Bronchus fibroblast of lung (primary cell): ENCODE data around the genes TUBGCP6 and PPP6R2.

- RAMPAGE, long total RNA = no peak
Measured at GRCh38 chr22:48834481-48834764, 345.1 kb downstream of the TAFA5 start.

GRCh38 chr22:49066881-49067080, 577.4 kb downstream of the TAFA5 start:
- RAMPAGE, long total RNA = no peak

- RAMPAGE, long total RNA = no peak
Measured at GRCh38 chr22:49372691-49373212, 454.9 kb downstream of the BRD1 start.

- RAMPAGE, long total RNA = no peak
Measured at GRCh38 chr22:49775964-49776487, 51.6 kb downstream of the BRD1 start.

DNA sequence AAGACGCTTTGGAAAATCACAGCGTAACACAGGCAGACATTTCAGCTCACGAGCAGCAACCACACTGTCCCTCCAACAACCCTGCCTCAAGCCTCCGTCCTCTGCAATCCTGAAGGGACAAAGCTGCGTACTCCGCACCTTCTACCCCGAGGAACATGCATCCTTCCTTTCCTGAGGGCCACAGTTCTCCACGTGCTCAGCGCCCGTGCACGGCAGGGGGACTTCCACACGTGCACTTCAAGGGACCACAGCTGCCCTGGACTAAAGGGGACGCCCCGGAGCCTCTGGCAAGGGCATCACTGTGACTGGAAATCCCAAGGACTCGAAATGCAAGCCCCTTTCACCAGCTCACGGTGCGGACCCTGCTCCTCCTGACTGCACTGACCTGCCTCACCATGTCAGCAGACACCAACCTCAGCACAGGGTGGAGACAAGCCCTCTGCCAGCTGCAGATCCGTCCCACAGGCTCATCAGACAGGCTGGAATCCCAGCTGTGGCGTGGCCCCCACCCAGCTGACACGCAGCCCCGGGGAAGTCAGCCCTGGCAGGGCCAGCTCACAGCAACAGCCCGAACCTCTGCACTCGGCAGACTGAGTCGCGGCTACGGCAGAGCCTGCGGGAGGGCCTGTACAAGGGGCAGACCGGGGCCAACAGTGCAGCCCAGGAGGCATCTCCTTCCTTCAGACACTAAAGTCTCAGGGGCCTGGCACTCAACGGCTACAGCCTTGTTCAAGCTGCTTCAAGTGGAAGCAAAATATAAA, 36.8 kb downstream of the BRD1 start:
- RAMPAGE, long total RNA = no peak

- RAMPAGE, long total RNA = no peak
Measured at GRCh38 chr22:49824714-49825094, 3.0 kb downstream of the BRD1 start.

DNA sequence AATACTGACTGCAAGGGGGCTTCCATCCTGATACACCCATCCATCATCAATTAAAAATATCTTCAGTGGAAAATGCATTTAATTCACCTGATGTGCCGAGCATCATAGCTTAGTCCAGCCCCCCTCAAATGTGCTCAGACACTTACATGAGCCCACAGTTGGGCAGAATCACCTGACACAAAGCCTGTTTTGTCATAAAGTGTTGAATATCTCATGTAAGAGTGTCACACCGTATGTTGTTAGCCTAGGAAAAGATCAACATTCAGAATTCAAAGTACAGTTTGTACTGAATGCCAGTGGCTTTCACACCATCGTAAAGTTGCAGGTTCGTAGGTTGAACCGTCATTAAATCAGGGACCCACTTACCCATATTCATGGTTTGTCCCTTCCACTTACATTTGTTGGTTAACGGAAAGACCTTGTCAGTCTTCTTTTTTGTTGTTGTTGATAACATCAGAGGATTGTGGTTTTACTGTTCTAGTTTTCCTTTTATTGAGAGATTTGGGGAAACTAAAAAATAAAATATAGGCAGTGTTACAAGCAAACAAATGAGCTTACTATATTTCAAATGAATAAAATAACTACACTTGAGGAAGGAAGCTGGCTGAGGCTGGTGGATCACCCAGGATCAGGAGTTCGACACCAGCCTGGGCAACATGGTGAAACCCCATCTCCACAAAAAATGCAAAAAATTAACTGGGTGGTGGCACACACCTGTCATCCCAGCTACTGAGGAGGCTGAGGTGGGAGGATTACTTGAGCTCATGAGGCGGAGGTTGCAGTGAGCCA, 14.3 kb downstream of the ZBED4 start:
- RAMPAGE, long total RNA = no peak

DNA sequence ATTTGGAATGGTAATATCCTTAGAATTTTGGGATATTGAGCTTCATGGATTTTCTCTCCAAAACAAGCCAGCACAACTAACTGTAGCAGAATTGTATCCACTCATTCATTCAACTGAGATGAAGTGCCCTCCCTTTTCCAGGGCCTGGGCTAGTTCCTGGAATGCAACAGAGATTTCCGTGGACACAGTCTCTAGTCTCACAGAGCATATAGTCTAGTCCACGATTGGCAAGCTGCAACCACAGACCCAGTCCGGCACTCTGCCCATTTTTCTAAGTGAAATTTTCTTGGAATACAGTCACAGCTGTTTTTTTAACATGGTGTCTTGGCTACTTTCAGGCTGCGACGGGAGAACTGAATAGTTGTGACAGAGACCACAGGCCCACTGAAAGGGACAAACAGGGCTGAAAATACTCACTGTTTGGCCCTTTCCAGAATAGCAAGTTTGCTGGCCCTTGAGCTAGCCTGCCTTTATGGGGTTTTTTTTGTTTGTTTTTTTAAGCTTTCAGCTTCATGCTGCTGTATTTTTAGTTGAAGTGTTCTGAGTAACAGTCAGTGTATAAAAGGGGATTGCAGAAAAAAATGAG, 29.2 kb downstream of the ALG12 start:
- RAMPAGE, long total RNA = no peak

DNA sequence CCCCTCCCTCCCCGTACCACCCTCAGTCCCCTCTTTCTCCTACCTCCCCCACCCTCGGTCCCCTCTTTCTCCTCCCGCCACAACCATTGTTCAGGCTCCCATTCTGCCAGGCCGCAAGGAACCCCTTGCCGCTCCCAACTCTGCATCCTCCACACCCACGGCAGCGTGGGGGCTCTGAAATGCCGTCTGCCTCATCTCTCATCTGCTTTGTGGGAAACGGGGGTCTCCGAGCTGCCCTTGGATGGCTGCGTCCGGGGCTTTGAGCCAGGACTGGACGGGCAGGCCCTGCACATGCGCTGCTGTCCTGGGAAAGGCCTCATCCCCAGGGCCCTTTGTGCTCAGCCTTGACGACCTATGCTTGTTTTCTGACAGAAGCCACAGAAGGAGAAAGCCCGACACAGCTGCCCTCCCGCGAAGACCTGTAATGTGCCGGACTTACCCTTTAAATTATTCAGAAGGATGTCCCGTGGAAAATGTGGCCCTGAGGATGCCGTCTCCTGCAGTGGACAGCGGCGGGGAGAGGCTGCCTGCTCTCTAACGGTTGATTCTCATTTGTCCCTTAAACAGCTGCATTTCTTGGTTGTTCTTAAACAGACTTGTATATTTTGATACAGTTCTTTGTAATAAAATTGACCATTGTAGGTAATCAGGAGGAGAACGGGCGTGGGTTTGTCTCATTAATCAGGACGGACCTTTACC, 8.6 kb downstream of the CRELD2 start:
- RAMPAGE, long total RNA = no peak

DNA sequence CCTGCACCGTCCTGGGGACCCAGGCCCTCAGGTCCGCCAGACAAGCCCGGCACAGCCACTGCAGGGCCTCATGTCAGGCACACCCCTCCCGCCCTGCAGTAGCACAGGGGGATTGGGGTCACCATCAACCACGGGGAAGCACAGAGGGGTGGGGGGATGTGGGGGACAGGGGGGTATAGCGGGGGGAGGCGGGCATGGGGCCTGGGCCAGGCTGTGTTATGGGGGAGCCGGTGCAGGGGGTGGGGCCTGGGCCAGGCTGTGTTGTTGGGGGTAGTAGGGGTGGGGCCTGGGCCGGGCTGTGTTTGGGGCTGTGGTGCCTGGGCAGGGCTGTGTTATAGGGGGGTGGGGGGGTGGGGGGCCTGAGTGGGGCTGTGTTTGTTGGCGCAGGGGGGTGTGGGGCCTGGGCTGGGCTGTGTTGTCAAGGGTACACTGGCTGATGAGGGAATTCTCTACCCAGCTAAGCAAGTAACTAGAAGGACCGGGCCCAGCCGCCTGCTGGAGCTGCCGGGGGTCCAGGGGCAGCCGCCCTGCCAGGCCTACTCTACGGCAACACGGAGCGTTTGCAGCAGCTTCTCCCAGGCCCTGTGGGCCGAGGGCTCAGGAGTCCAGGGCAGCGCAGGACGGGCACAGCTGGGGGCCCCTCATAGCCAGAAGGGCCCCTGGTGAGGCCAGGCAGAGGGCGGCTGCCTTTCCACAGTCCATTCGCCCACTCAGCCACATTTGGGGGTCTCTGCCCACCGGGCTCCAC, 10.2 kb upstream of the PIM3 start:
- RAMPAGE, long total RNA = no peak

DNA sequence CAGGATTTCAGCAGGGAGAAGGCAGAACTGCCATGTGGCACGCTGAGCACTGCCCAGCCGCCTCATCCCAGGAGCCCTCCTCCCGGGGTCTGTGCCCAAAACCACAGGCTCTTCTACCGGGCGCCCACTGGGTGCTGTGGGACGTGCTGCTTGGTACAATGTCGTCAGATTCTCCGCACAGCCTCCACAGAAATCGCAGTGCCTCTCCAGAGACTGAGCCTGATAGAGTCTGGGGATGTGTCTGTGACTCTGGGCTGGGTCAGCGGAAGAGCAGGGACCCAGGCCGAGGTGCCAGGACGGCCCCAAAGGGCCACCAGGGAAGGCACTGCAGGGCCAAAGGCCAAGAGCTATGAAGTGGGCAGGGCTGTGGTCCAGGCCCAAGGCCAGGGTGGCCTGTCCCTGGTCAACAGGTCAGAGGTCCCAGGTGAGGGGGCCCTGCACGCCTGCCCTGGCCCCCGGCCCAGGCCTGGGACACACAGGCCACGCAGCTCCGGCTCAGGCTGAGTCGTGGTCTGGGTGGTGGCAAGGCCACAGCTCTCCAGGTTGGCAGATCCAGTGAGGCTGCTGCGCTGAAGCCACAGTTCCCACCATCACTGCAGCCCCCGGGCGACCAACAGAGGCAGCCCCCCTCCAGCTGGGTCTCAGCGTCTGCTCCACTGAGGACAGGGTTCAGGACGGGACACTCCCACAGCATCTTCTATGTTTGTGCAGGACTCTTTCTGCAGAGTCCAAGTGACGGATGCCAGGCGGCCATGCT, 4.9 kb upstream of the PIM3 start:
- RAMPAGE, long total RNA = no peak

DNA sequence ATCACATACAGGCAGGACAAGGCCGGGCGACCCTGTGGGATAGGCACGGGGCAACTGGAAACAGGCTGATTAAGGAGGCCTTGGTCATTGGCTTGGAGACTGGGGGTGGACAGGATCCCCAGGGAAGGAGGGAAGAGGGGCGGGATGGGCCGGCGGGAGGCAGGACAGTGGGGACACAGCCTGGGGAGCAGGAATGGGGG, 3.6 kb upstream of the PIM3 start:
- RAMPAGE, long total RNA = no peak

DNA sequence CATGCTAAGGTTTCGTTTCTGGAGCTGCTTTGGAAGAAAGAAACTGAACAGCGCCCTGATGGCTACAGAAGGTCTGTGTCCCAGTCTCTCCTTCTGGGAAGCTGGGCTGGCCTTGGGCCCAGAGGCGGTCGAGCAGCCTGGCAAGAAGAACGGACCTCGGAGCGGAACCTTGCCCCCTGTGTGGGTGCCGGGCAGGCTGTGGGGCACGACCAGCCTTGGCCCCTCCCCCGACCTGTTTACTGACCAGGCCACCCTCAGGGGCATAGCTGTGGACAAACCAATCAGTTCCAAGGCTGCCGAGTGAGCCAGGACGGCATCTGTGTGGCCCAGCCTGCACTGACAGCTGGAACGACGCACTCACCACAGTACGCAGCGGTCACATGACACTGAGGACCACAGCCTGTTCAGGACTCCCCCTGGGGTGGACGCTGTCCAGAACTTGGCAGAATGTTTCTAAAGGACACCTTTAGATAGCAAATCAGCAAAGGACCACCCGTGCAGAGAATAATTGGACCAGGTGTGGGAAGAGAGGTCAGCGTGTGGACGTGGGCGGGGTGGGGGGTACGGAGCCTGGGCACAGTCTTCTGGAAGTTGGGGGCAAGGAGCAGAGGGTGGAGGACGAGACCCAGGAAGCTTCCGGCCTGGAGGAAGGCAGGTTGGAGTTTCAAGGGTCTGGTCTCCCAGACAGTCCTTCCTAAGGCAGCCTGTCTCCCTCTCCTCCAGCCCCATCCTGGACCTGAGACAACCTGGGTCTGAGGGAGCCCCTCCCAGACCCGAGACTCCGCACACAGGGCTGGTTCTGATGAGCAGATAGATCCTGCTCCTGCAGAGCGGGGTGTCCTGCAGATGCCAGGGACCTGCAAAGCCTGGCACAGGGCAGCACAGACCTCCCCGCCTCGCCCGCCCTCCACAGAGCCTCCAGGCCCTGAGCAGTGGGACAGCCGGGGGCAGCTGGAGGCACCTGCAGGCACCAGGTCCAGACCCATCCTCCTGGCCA, 7.4 kb downstream of the PIM3 start:
- RAMPAGE, long total RNA = no peak

GRCh38 chr22:50114283-50115148, 24.7 kb downstream of the MOV10L1 start:
- RAMPAGE, long total RNA = no peak

DNA sequence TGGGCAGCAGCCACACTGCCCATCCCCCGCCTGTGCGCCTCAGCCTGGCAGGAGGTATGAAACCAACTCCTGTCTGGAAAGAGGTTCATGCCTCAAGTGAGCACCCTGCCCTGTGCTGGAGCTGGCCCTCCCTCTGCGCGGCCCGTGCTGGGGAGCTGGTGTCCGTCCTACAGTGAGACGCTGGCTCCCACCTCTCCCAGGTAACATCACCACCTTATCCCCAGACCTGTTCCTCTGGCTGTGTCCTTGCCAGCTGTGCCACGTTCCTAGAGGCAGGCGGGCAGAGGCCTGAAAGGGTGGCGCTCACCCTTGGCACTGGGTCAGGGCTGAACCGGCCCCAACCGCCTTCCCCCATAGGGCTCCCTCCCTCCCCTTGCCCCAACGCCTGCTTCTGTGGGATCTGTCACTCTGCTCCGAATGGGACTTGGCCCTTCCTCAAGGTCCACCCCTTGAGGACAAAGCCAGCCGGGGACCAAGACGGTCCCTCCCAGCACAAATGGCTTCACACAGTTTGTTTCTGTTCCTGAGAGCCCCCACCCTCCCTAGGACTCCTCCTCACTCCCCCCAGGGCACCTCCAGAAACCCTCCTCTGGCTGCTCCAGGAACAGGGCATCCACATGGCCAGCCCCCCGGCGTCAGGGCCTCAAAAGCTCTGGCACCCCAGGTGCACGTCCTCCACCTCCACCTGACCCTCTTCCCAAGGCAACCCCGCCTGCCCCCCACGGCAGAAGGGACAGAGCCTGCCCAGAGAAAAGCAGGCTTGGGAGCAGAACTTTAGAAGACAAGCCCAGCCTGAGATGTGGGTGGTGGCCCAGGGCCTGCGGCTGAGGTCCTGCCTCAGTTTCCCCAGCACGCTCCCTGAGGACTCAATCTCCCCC, 2.8 kb upstream of the TRABD start:
- RAMPAGE, long total RNA = no peak

GRCh38 chr22:50209129-50209841, 8.5 kb downstream of the SELENOO start:
- RAMPAGE, long total RNA = no peak

DNA sequence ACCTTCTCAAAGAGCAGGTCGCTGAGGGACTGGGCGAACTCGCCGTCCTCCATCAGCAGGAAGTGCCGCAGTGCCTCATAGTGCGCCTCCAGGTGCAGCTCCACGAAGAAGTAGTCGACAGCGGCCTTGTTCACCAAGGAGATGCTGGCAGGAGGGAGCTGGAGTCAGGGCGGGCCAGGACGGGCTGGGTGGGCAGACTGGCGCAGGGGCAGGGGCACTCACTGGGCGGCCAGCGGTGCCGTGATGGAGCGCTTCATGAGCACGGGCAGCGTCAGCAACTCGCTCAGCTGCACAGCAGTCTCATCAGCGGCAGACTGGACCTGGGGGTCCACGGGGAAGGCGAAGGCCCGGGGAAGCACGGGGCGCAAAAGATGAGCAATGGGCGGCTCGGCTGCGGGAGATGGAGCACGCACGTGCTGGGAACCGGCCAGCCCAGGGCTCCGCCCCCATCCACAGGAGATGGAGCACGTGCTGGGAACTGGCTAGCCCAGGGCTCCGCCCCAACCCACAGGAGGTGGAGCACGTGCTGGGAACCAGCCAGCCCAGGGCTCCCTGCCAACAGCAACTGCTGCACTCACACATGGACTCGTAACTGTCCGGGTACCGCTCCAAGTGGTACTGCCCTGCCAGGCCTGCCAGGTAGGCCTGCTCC, 18.4 kb downstream of the SELENOO start:
- RAMPAGE, long total RNA = no peak

- RAMPAGE, long total RNA = start-site peak on the minus strand at chr22:50244962-50245030, 63 and 24 reads in 2 replicates
Measured at GRCh38 chr22:50244849-50246093, at the start of gene TUBGCP6. TUBGCP6 (minus strand) TSS chr22:50245023.

GRCh38 chr22:50270819-50271057, 558 bp upstream of the MAPK11 start:
- RAMPAGE, long total RNA = no peak

GRCh38 chr22:50342700-50344000, at the start of gene PPP6R2:
PPP6R2 (plus strand) TSS chr22:50343327.
- RAMPAGE, long total RNA = no peak